Measurements from ENCODE around the genes KANK2, ZNF700, ZNF799 and GCDH.

DNA sequence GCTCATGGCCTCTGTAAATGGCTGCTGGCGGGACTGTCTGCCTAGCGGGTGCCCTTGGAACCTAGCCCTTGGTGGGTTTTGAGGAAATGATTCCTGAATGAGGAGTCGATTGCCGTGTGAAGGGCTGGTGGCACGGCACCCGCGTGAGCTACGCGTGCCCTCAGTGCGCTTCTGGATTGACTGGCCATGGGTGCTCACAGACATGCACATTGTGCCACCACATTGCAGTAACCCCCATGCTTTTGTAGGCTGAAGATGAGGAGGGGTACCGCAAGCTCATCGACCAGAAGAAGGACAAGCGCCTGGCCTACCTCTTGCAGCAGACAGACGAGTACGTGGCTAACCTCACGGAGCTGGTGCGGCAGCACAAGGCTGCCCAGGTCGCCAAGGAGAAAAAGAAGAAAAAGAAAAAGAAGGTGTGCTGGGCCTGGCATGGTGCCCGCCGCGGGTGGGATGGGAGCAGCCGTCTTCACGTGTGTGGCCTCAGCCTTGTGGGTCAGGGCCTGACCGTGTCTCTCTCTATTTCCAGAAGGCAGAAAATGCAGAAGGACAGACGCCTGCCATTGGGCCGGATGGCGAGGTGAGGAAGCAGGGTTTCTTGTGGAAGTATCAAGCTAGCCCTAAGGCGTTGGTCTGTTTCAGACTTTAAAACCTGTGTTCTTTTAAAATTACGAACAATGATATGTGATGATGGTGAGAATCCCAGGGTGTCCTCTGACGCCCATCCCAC is 35.3 kb downstream of the SMARCA4 start:
- PRO-cap = no peak

- PRO-cap = no peak
Measured at GRCh38 chr19:11089591-11089692, 179 bp downstream of the LDLR start.

DNA sequence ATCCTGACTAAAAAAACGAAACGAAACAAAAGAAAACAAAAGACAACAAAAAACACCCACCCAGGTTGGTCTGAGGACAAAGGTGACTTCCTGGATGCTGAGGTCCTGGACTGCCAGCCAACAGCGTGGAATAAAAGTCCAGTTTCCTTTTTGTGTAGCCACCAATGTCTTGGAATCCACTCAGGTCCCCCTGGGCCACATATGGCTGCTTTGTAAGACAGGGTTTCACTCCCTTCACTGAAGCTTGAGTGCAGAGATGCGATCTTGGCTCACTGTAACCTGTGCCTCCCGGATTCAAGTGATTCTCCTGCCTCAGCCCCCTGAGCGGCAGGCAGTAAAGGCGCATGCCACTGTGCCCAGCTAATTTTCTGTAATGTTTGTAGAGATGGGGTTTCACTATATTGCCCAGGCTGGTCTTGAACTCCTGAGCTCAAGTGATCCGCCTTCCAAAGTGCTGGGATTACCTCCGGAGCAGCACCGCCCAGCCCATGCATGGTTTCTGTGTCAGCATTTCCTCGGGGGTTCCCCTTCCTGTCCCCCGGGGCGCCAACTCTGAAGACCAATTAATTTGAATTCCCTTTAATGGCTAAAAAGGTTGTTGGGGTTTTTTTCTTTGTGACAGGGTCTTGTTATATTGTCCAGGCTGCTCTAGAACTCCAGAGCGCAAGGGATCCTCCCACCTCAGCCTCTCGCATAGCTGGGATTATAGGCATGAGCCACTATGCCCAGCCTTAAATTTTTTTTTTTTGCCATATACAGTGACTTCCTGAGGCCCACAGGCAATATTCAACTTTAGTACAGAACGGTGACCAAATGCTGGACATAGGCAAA is 17.5 kb downstream of the KANK2 start:
- PRO-cap = no peak

DNA sequence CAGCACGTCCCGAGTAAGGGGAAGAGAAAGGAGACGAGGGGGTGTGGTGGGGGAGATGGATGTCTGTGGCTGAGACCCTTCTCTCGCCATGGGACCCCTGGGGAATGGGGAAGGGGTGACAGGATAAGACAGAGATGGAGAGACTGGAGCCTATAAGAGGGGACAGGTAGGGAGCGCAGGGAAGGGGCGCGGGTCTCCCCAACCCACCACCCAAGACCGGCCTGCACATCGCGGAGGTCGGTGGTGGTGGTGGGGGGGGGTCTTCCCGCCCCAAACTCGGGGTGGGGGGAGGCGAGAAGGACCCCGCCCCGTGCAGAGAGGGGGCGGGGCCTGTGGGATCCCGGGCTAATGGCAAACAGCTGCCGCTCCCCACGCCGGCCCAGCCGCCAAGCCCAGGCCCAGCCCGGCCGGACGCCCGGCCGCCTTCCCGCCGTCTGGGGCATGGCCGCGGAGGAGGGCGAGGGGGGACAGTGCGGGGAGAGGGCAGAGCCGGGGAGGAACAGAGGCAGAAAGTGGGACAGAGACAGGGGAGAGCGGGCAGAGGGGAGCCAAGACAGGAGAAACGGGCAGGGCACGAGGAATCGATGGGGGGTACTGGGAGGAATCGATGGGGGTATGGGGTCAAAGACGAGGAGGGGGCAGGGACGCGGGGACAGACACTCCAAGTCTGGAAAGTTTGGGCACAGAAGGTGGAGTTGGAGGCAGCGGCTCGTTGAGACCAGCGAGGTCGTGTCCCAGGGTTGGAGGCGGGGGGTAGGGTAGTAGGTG is 515 bp downstream of the KANK2 start:
- PRO-cap = no peak

GRCh38 chr19:11197414-11198266 is at the start of gene KANK2:
KANK2 (minus strand) TSS chr19:11197545.
- PRO-cap = bidirectional peak, plus-strand start at chr19:11197660, minus-strand start at chr19:11197535

- PRO-cap = no peak
Measured at GRCh38 chr19:11268861-11269847, 6.8 kb upstream of the DOCK6 start.

DNA sequence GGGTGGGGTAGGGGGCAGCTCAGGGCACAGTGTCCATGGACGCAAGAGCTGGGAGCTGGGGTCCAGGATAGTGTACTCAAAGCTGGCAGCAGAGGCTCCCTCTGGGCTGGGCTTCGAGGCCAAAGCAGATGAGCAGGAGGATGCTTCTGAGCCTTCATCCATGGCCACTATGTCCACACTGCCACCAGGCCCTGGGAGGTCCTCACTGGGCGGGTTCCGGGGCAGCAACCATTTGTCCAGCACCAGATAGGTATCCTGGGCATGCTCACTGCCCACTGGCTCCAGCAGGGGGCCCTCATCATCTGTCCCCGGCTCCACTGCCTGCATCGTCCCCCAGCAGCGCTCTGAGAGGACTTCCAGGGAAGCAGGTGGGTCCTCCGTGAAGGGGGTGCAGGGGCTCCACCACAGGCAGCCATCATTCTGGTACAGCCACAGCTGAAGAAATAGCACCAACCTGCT is 3.7 kb downstream of the SWSAP1 start:
- PRO-cap = no peak

DNA sequence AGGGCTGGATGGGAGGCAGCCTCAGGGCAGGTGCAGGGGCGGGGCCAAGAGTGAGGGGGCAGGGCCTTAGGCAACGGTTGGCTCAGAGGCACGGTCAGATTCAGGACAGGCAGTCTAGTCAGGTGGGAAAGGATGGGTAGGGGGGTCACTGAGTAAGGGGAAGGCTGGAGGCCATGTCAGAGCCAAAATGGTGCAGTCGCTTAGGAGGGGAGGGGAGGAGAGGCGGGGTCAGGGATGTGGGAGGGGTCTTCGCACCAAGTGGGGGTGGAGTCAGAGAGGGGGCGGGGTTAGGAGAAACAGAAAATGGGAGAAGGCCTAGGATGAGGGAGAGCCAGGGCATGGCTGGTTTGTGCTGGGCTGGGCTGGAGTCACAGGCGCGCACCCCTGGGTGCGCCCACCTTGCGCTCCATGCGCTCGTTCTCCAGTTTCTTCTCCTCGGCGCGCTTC is 6.7 kb upstream of the RGL3 start:
- PRO-cap = no peak

- PRO-cap = no peak
Measured at GRCh38 chr19:11535740-11536013, 3.0 kb upstream of the CNN1 start.

GRCh38 chr19:11924814-11925764 is at the start of gene ZNF700:
ZNF700 (plus strand) TSS chr19:11925107.
- PRO-cap = bidirectional peak, plus-strand start at chr19:11925077, minus-strand start at chr19:11924963

DNA sequence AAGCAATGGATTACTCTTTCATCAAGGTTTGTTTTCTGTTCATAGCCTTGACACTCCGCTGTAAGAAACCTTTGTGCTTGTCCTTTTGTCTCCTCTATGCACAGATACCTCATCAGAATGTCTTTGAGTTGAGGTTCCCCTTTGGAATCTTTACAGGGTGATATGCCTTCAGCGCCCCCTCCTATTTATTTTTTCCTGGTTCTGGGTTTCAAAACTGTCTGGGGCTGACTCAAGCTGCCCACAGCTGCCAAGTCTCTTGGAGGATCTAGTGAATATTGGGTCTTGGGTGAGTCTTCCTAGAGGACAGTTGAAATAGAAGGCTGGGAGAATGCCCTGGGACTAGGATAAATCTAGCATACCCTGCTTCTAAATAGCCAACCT is 885 bp downstream of the ZNF136 start:
- PRO-cap = no peak

GRCh38 chr19:12271490-12271775 is 23.2 kb downstream of the ZNF44 start:
- PRO-cap = no peak

- PRO-cap = no peak
Measured at GRCh38 chr19:12272224-12272539, 22.5 kb downstream of the ZNF44 start.

- PRO-cap = no peak
Measured at GRCh38 chr19:12400048-12400934, 780 bp downstream of the ZNF799 start.

GRCh38 chr19:12400935-12401665 is at the start of gene ZNF799:
ZNF799 (minus strand) TSS chr19:12401271.
- PRO-cap = no peak

GRCh38 chr19:12494966-12496295 is 10.8 kb upstream of the ZNF709 start:
- PRO-cap = bidirectional peak, plus-strand start at chr19:12495520, minus-strand start at chr19:12495314

- PRO-cap = no peak
Measured at GRCh38 chr19:12720713-12721573, 2.8 kb downstream of the TNPO2 start.

DNA sequence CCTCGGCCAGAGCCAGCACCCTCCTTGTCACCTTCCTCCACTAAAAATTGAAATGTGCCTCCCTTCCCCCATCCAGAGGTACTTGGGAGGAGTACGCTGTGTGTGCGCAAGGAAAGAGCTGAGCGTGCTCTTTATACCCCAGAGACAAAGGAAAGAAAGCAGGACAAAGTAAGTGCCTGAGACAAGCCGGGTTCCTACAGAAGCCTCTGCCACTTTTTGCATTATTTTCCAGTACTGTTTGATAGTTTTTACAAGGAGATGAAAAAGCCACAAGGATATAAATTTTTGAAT is 885 bp downstream of the TNPO2 start:
- PRO-cap = unidirectional peak, plus-strand start at position 134 of the sequence

DNA sequence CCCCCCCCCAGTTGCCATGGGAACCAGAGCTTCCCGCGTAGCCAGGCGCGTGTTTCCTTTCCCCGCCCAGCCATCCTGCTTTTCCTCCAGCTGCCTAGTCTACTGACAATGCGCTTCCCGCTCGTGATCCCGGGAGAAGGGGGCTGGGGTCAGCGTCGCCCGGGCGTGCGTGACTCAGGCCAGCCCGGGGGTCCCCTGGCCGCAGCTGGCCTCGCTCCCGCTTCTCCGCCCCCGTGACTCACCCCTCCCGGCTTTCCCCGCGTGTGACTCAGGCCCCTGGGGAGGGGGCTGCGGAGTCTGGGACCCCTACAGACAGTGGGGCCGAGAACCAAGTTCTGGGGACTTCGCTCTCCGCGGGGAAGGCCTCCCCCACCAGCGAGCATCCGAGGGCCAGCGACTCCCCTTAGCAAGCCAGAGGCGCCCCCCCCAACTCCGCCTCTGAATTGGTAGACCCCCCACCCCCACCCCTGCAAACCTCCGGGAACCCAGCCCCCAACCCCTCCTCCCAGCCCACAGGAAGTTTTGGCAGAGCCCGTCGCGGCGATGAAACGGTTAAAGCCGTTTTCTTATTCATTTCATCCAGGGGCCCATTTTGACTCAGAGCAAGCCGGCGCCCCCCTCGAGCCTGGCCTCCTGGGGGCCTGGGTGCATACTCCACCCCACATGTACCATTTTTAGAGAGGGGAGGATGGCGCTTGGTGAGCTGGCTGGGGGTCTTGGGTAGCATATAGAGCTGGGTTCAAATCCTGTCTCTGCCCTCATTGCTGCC is 7.7 kb upstream of the HOOK2 start:
- PRO-cap = no peak

GRCh38 chr19:12890133-12891403 is at the start of gene GCDH:
GCDH (plus strand) TSS chr19:12891160.
- PRO-cap = unidirectional peak, minus-strand start at chr19:12890817